Left colon (tissue), 1 donor: ENCODE measurements around a stretch of chr21.

GRCh38 chr21:44375184-44375691, 21.8 kb downstream of the TRPM2 start:
- PRO-cap = unidirectional peak, minus-strand start at chr21:44375323

GRCh38 chr21:44618727-44619455, 7.0 kb downstream of the KRTAP10-8 start:
- PRO-cap = bidirectional peak, plus-strand start at chr21:44619149, minus-strand start at chr21:44619048

DNA sequence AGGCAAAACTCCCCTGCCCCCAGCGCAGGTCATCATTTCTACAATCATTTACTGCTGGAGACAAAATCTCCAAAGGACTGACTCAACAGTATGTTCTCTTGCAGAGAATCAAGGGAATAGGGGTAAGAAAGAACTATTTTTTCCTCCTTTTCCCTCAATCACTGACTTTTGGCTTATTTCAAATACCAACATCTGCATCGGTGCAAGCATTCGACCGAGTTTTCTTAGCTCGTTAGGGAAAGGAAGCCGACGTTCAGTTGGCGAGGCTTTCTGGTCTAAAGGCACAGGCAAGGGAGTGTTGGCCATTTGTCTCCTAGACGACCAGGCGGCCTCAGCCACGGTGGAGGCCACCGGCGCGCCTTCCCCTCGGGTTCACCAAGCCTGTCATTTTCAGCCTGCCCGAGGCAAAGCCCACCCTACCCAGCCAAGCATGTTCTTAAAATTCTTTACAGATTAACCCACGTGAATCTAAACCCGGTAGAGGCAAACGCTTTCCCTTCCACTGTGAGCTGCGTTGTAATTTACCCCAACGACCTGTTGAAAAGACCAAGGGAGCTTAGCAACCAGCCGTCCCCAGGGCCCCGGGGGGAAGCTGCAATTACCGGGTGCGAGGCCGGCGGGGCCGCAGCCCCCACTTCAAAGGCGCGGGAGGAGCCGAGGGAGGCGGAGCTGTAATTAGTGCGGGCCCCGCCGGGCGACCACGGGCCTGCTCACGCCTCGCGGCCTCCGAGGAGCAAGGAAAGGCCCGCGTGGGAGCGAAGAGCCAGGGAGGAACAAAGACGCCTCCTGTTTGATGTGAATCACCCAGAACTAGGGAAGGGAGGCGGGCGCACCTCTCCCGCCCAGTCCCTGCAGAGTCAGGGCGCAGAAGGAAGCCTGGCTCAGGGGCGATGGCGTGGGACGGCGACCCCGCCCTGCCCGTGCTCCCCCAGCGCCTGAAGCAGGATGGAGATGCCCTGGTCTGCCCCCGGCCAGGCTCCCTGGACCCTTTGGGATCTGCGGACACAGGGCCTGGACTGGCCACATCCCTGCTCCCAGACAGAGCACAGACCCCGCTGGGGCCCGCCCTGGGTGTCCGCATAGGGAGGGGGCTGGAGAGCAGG, 11.9 kb upstream of the TSPEAR start:
- PRO-cap = no peak

DNA sequence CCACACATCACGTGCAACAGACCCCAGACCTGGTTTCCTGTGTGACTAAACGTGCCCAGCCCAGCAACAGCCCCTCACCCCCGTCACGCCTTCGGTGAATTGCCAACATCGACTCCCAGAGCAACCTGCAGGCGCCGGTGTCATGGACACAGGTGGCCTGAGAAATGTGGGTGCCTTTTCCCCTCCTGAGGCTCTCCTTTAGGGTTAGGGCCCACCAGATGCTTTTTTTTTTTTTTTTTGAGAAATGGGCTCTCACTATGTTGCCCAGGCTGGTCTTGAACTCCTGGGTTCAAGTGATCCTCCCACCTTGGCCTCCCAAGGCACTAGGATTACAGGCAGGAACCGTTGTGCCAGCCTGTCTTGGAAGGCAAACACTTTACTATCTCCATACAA, 24.3 kb upstream of the SUMO3 start:
- PRO-cap = unidirectional peak, minus-strand start at position 231 of the sequence

- PRO-cap = no peak
These were observed 17.5 kb downstream of the PTTG1IP start for GRCh38 chr21:44855512-44856859.

GRCh38 chr21:44873955-44874267, 421 bp upstream of the PTTG1IP start:
- PRO-cap = bidirectional peak, plus-strand start at chr21:44874053, minus-strand start at chr21:44873680

GRCh38 chr21:44959486-44960327, 19.9 kb downstream of the SLX9 start:
- PRO-cap = no peak

DNA sequence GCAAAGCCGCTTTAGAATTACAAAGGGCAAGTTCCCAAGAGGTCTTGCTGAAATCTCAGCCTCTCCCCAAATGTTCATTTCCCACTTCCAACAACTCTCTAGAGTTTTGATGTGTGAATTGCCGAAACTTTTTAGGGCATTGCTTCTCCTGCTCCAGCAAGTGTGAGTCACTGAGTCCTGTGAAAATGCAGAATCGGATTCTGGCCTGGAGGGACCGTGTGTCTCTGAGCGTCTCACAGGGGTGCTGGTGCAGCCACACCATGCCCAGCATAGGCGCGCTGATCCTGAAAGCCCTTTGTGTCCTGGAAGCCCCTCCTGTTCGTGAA, 43.8 kb upstream of the ADARB1 start:
- PRO-cap = no peak

- PRO-cap = no peak
These were observed 10.4 kb upstream of the ADARB1 start for GRCh38 chr21:45063978-45064326.

- PRO-cap = no peak
These were observed 6.6 kb upstream of the ADARB1 start for GRCh38 chr21:45067689-45068188.

- PRO-cap = no peak
These were observed 496 bp downstream of the ADARB1 start for GRCh38 chr21:45074930-45075222.

DNA sequence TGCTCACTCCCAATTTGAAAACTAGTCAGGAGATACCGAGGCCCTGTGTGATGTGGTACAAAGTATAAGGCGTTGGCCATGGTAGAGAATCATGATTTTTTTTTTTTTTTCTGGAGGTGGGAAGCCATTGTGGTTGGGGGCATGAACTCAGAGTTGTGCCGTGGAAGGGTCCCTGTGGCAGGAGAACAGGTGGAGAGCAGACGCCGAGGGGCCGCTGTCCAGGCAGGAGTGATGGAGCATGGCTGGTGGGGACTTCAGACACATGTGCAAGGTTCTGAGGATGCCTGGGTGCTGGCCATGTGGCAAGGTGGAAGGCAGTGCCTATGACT, 22.9 kb downstream of the ADARB1 start:
- PRO-cap = no peak

DNA sequence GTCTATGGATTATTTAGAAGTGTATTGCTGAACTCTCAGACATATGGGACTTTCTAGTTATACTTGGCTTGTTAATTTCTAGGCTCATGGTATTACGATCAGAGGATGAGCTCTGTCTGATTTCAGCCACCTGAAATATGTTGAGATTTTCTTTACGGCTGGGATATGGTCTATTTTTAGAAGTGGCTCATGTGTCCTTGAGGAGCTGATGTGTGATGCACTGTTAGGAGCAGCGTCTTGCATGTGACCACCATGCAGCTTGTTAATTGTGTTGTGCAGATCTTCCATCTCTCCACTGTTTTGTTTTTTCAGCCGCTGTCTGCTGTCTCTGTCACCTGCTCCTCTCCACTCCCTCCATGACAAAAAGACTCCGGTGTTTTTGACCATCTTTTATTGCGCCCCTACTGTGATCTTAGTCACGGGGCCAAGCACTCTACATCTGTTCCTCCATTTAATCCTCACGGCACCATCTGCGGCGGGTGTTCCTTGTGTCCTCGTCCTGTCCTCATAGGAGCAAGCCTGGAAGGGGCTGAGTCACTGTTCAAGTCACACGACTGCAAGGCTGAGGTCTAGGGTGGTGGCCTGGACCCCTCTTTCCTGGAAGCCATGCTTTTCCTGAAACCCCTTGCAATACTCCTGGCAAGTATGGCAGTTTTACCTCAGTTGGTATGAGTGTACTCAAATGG, 51.8 kb downstream of the ADARB1 start:
- PRO-cap = no peak

GRCh38 chr21:45138102-45138613, 63.8 kb downstream of the ADARB1 start:
- PRO-cap = unidirectional peak, plus-strand start at chr21:45138439

- PRO-cap = no peak
These were observed 95.4 kb downstream of the POFUT2 start for GRCh38 chr21:45192403-45192659.

DNA sequence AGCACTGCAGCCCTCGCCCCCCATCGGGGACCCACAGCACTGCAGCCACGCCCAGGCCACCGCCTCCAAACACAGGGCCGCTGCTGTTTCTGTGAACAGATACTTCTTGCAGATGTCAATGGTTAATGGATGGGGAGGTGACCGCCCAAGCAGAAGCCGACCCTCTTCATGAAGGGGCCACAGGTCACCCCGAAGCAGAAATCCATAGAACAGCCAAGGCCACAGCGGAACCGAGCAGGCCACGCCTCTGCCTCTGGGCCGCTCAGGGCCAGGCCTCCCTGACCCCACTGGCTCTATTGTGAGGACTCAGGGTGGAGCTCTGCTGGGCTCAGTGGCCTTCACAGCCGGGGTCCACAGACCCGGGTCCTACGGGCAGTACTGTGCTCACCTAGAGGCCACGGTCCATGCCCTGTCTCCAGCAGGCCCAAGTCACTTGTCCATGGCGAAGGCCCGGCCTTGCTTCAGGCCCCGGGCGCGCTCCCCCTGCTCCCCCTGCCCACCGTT, 4.1 kb upstream of the POFUT2 start:
- PRO-cap = no peak

- PRO-cap = no peak
These were observed 32.0 kb upstream of the POFUT2 start for GRCh38 chr21:45319470-45320306.

GRCh38 chr21:45347673-45348327, 57.2 kb upstream of the COL18A1 start:
- PRO-cap = no peak

DNA sequence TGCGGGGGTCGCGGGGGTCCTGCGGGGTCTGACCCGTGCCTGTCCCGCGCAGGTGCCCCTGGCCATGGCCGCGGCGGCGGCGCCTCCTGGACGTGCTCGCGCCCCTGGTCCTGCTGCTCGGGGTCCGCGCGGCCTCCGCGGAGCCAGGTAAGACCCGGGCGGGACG, 245 bp downstream of the COL18A1 start:
- PRO-cap = no peak

DNA sequence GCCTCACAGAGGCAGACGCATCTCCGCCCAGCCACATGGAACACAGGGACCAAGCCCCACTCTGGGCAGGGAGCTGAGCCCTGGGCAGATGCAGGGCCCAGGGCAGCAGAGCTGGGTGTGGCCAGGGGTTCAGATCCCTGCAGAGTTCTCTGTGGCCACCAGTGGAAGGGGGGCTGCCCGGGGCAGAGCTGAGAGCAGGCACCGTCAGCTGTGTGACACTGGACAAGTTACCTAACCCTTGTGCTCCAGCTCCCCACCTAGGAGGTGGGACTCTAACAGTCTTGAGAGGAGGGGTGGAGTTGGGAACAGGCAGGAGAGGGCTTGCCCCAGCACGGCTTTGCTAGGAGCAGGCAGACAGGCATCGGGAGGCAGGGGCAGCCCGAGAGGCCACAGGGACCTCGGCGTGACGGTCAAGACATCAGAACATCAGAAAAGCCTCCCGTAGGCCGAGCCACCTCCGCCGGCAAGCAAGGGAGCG, 50.4 kb downstream of the SLC19A1 start:
- PRO-cap = no peak